Uterus (tissue), 7 donors: ENCODE measurements around the genes NAPSA, MYBPC2, C19orf81, KLK8, KLK9 and SIGLEC9.

DNA sequence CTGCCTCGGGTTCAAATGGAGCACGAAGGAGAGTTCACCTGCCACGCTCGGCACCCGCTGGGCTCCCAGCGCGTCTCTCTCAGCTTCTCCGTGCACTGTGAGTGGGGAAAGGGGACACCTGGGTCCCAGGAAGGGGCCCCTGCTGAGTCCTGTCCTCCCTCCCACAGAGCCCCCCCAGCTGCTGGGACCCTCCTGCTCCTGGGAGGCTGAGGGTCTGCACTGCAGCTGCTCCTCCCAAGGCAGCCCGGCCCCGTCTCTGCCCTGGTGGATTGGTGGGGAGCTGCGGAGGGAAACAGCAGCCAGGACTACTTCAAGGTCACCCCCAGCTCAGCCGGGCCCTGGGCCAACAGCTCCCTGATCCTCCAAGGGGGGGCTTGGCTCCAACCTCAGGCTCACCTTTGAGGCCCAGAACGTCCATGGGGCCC lies 11.0 kb upstream of the SIGLEC11 start:
- PRO-cap, 4 experiments: no peak in any of the 4 experiments
- RAMPAGE, long total RNA, 2 experiments: no peak in any of the 2 experiments
- RRBS: 4% methylated on average over 2 of the region's 13 CpGs

DNA sequence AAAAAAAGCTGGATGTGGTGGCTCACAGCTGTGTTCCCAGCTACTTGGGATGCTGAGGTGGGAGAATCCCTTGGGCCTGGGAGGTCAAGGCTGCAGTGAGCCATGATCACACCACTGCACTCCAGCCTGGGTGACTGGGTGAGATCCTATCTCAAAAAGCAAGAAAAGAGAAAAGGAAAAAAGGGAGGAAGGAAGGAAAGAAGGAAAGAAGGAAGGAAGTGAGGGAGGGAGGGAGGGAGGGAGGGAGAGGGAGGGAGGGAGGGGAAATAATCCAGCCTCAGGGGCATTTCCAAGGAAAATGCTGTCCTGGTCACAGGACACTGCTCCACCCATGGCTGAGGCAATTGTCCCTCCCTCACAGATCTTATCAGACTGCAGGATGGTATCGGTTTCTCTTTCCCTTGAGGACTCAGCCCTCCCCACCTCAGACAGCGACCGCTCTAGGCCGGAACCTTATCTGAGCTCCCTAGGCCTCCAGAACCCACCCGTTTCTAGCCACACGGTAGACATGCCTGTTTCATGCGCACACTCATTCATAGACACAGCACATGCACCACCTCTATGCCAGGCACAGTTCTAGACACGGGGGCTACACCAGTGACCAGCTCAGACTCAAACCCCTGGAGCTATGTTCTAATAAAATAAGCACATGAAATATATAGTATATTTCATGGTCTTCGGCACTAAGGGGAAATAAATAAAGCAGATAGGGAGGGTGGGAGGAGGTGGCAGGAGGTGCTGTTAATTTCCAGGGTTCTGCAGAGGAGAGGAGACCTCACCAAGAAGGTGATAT lies 10.0 kb upstream of the IZUMO2 start:
- PRO-cap, 4 experiments: no peak in any of the 4 experiments
- RAMPAGE, long total RNA, 2 experiments: no peak in any of the 2 experiments
- RRBS: no CpG with 5 or more reads among the region's 9 CpGs

GRCh38 chr19:50331879-50333025 lies 3.1 kb upstream of the KCNC3 start:
- PRO-cap, 4 experiments: peak in 2 of 4 experiments; most common plus-strand start chr19:50332222 (in 1); most common minus-strand start chr19:50332557 (in 1)
- RAMPAGE, long total RNA, 2 experiments: no peak in any of the 2 experiments
- RRBS: no CpG with 5 or more reads among the region's 25 CpGs

DNA sequence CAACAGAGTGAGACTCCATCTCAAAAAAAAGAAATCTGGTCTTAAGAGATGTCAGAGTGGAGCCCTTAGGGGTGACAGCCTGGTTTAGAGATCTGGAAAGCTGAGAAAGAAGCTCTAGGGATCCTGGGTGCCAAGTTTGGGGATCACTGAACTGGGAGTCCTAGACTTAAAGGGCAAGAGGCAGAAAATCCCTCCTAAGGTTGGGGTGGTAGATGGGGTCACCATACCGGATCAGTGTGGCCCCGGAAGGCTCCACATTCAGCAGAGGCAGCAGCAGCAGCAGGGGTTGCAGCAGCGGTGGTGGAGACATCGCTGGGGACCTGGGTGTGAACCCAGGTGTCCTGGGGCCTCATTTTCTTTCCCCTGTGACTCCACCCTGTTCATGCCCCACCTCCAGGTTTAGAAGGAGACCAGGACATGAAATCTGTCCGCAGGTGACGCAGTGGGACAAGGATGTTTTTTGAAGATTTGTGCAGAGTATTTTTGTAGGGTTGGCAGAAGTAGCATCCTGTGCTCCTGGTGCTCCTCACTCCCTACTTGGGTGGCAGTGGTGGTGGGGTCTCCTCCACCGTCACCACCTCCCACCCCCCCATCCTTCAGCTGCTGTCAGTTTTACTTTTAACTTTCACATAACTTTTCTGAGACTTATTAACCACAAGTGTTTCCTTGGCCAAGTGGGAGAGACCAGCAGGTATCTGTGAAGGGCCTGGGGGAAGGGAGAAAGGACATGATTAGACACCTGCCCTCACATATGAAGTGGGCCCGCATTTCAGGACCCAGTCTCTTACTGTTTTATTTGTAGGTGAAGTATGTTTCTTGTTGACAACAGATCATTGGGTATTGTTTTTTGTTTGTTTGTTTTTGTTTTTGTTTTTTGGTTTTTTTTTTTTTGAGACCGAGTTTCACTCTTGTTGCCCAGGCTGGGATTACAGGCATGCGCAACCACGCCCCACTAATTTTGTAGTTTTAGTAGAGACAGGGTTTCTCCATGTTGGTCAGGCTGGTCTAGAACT lies at the start of gene NAPSA:
TSS of gene NAPSA (minus strand) at position 328 of the 1,013 bp plus-strand sequence.
- PRO-cap, 4 experiments: no peak in any of the 4 experiments
- RAMPAGE, long total RNA, 2 experiments: no peak in any of the 2 experiments
- RRBS: no CpG with 5 or more reads among the region's 11 CpGs

GRCh38 chr19:50374598-50374893 lies 1.7 kb upstream of the NR1H2 start:
- PRO-cap, 4 experiments: no peak in any of the 4 experiments
- RAMPAGE, long total RNA, 2 experiments: no peak in any of the 2 experiments
- RRBS: no CpG with 5 or more reads among the region's 6 CpGs

- PRO-cap, 4 experiments: no peak in any of the 4 experiments
- RAMPAGE, long total RNA, 2 experiments: no peak in any of the 2 experiments
- RRBS: no CpG with 5 or more reads among the region's 17 CpGs
Measured at GRCh38 chr19:50383283-50383864, 773 bp upstream of the POLD1 start.

GRCh38 chr19:50432640-50433103 lies at the start of gene MYBPC2:
Gene MYBPC2 (plus strand): TSS chr19:50432892.
- PRO-cap, 4 experiments: no peak in any of the 4 experiments
- RAMPAGE, long total RNA, 2 experiments: no peak in any of the 2 experiments
- RRBS: no CpG with 5 or more reads among the region's 14 CpGs

GRCh38 chr19:50499964-50501103 lies 10.7 kb downstream of the JOSD2 start:
- PRO-cap, 4 experiments: no peak in any of the 4 experiments
- RAMPAGE, long total RNA, 2 experiments: no peak in any of the 2 experiments
- RRBS: no CpG with 5 or more reads among the region's 38 CpGs

DNA sequence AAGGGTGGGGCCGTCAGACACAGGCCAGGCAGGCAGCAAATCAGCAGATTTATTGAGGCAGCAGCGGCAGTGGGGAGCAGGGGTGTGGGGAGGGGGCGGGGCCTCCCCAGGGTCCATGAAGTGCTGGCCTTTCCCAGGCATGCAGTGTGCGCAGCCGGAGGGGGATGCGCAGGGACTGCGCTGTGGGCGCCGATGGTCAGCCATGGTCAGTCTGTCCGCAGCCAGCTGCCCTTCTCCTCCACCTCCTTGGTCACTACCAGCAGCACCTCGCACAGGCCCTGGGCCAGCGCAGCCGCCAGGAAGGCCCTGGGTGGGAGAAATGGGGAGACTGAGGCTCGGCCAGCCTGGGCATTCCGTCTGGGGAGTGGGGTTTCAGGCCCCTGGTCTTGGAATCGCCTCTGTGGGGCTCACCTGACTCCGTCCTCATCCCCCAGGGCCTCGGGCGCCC lies 5.0 kb downstream of the JOSD2 start:
- PRO-cap, 4 experiments: peak in 2 of 4 experiments; most common plus-strand start position 79 of the sequence (in 2)
- RAMPAGE, long total RNA, 2 experiments: no peak in any of the 2 experiments
- RRBS: no CpG with 5 or more reads among the region's 19 CpGs

GRCh38 chr19:50649338-50650003 lies at the start of gene C19orf81:
Gene C19orf81 (plus strand): TSS chr19:50649445.
- PRO-cap, 4 experiments: no peak in any of the 4 experiments
- RAMPAGE, long total RNA, 2 experiments: no peak in any of the 2 experiments
- RRBS: no CpG with 5 or more reads among the region's 7 CpGs

DNA sequence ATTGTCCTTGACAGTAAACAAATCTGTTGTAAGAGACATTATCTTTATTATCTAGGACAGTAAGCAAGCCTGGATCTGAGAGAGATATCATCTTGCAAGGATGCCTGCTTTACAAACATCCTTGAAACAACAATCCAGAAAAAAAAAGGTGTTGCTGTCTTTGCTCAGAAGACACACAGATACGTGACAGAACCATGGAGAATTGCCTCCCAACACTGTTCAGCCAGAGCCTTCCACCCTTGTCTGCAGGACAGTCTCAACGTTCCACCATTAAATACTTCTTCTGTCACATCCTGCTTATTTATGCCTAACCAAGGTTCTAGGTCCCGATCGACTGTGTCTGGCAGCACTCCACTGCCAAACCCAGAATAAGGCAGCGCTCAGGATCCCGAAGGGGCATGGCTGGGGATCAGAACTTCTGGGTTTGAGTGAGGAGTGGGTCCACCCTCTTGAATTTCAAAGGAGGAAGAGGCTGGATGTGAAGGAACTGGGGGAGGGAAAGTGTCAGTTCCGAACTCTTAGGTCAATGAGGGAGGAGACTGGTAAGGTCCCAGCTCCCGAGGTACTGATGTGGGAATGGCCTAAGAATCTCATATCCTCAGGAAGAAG lies 3.8 kb upstream of the KLK3 start:
- PRO-cap, 4 experiments: no peak in any of the 4 experiments
- RAMPAGE, long total RNA, 2 experiments: no peak in any of the 2 experiments
- RRBS: no CpG with 5 or more reads among the region's 8 CpGs

GRCh38 chr19:51001516-51001879 lies at the start of gene KLK8:
Gene KLK8 (minus strand): TSS chr19:51001604.
- PRO-cap, 4 experiments: peak in 2 of 4 experiments; most common plus-strand start chr19:51001779 (in 2); most common minus-strand start chr19:51001678 (in 2)
- RAMPAGE, long total RNA, 2 experiments: no peak in any of the 2 experiments
- RRBS: no CpG with 5 or more reads among the region's 7 CpGs

- PRO-cap, 4 experiments: no peak in any of the 4 experiments
- RAMPAGE, long total RNA, 2 experiments: no peak in any of the 2 experiments
- RRBS: no CpG with 5 or more reads among the region's 7 CpGs
Measured at GRCh38 chr19:51009427-51009793, at the start of gene KLK9. Gene KLK9 (minus strand): TSS chr19:51009592.

DNA sequence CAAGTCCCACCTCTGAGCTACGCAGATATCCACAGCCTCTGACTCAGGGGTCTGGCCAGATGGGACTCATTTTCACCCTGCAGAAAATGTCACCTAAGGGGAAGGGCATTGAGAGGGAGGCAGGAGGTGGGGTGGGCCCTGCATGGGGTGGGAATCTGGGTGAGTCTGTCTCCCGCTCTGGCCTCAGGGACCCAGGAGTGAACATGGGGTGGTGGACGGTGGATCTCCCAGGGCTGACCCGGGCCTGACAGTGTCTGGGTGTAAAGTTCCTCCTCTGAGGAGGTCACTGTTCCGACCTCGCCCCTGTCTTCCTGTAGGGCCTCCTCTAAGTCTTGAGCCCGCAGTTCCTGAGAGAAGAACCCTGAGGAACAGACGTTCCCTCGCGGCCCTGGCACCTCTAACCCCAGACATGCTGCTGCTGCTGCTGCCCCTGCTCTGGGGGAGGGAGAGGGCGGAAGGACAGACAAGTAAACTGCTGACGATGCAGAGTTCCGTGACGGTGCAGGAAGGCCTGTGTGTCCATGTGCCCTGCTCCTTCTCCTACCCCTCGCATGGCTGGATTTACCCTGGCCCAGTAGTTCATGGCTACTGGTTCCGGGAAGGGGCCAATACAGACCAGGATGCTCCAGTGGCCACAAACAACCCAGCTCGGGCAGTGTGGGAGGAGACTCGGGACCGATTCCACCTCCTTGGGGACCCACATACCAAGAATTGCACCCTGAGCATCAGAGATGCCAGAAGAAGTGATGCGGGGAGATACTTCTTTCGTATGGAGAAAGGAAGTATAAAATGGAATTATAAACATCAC lies at the start of gene SIGLEC9:
TSS of gene SIGLEC9 (plus strand) at position 341 of the 808 bp plus-strand sequence.
- PRO-cap, 4 experiments: peak in 1 of 4 experiments; most common plus-strand start position 486 of the sequence (in 1)
- RAMPAGE, long total RNA, 2 experiments: start-site peak on the plus strand in 1 of 2 experiments, centred at position 526 of the sequence, 20 reads per replicate
- RRBS: no CpG with 5 or more reads among the region's 21 CpGs

- PRO-cap, 4 experiments: no peak in any of the 4 experiments
- RAMPAGE, long total RNA, 2 experiments: no peak in any of the 2 experiments
- RRBS: no CpG with 5 or more reads among the region's 15 CpGs
Measured at GRCh38 chr19:51292692-51293391, 18.6 kb upstream of the IGLON5 start.

DNA sequence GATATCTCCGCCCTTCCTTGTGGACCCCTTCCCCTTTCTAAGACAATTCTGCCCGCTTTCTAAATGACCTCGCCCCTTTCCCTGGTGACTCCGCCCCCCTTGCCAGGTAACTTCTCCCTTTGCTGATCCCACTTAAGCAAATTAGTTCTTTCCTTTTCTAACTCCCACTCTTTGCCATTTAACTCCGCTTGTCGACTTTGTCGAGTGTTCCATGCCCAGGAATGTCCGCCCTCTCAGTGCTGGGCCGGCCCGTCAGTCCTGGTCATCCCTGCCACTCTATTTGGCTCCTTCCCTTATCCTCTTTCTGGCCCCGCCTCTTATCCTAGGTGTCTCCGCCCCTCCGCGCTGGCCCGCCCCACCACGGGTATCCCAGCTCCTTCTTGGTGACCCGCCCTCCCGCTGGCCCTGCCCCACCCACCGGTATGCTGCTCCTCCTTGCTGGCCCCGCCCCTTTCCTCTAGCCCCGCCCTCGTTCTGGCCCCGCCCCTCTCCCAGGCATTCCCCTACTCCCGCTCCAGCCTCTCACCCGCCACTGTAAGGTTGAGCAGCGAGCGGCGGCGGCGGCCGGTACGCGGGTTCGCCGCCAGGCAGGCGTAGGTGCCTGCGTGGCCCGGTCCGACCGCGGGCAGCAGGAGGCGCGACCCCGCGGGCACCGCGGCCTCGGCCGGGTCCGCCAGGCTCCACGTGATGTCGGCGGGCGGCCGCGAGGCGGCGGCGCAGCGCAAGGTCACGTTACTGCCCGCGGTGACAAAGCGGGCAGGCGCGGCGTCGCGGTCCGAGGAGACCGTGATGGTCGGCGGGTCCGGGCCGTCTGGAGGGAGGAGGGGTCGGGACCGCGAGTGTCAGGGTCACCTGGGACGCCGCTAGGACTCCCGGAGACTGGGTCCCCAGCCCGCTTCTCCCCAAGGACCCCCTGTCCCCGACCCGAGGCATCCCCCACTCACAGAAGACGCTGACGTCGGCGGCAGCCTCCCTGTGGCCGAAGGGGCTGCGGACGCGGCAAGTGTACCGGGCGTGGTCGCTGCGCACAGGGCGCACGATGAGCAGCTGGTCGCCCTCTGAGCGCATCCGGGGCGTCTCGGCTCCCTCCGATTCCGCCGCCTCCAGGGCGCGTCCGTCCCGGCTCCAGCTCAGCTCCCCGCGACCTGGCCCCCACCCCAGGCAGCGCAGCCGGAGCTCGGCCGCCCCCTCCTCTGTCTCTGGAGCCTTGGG lies 2.0 kb downstream of the VSIG10L start:
- PRO-cap, 4 experiments: peak in 4 of 4 experiments; most common plus-strand start position 532 of the sequence (in 4); most common minus-strand start position 282 of the sequence (in 2)
- RAMPAGE, long total RNA, 2 experiments: start-site peak on the minus strand in 1 of 2 experiments, centred at position 278 of the sequence, 26 reads per replicate
- RRBS: 4% methylated on average over 51 of the region's 116 CpGs

DNA sequence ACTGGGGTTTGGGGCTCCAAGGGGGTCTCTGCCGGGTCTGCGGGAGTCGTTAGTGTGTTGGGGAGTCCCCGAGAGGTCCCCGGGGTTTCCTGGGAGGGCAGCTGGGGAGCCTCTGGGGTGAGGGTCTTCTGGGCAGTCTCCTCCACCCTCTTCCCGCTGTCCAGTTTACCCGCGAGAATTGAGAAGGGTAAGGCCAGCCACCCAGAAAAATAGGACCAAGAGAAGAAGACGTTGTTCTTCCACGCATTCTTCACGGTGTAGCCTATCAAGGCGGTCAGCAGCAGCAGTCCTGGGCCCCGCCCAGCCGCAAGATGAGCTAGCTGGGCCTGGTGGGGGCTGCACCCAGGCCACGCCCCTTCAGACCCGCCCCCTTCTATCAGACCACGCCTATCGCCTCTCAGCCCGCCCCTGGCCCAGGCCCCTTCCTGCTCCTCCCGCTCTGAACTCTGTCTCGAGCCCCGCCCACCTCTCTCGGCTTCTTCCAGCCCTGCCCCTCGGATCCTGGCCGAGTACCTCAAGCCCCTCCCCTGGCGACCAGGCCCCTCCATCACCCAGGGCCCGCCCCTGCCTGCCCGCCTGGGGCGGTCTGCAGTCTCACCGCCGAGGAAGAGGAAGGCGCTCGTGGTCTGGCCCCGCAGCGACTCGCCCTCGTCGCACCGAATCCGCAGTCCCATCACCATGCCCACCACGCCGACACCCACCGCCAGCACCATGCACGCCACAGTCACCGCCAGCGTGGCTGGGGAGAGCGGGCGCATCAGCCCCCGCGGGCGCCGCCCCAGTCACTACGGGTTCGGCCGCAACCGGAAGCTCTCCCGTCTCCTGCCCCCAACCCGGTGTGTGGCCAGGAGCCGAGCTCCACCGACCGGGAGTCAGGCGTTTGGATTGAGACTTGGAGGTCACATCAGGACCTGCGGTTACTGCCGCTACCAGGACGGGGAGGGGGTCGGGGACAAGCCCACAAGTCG lies 1.2 kb downstream of the CLDND2 start:
- PRO-cap, 4 experiments: peak in 4 of 4 experiments; most common plus-strand start position 591 of the sequence (in 4); most common minus-strand start position 254 of the sequence (in 2)
- RAMPAGE, long total RNA, 2 experiments: no peak in any of the 2 experiments
- RRBS: 2% methylated on average over 5 of the region's 67 CpGs

- PRO-cap, 4 experiments: no peak in any of the 4 experiments
- RAMPAGE, long total RNA, 2 experiments: no peak in any of the 2 experiments
- RRBS: no CpG with 5 or more reads among the region's 6 CpGs
Measured at GRCh38 chr19:51407564-51408124, 9.8 kb downstream of the SIGLEC10 start.

- PRO-cap, 4 experiments: no peak in any of the 4 experiments
- RAMPAGE, long total RNA, 2 experiments: no peak in any of the 2 experiments
- RRBS: no CpG with 5 or more reads among the region's 3 CpGs
Measured at GRCh38 chr19:51473195-51473638, 15.0 kb upstream of the SIGLEC8 start.

DNA sequence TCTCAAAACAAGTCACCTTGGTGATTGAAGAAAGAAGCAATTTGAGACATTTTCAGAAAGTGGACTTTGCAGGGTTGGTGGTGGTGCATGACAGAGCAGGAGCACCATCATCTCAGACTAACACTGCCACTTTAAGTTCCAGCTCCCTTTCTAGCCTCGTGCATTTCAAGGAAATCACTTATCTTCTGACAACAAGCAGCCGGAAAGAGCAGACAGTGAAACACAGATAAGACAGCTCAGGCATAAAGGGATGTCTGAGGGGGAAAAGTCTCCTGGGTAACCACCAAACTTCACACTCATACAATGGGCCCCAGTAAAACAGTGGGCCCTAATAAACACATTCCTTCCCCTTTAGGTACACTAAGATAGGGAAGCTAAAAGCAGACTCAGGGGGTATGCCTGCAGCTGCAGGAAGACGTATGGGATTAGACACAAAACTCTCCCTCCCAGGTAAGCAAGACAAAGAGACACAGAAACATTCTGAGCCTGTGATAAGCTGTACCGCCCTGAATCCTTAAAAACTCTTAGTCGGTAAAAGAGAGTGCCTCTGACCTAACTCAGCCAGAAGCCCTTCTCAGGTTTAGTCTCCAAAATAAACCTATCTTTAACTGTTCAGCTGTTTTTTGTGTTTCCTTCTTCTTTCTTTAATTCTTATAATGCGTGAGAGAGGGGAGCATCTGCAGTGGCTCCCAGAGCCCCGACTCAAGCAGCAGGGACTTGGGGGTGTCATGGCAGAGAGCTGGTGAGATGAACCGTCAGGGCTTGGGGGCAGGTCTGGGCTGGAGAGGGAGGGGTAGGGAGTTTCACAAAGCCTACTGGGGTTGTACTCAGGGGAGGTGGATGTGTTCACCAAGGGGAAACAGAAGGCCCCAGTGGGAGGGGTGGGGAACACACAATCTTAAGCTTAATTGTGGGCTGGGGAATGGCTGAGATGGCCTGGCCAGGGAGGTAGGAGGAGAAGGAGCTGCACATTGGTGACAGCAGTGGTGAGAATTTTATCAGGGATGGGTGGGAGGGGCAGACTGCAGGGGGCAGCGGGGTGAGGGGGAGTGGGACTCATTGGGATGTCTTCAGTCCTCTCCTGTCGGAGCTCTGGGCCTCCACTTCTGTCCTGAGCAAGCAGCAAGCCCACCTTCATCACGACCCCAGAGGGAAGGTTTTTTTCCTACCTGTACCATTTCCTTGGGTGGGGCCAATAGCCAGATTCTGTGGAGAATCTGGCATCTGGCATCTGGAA lies 16.7 kb upstream of the SIGLEC6 start:
- PRO-cap, 4 experiments: no peak in any of the 4 experiments
- RAMPAGE, long total RNA, 2 experiments: no peak in any of the 2 experiments
- RRBS: no CpG with 5 or more reads among the region's 11 CpGs